Heart right ventricle (tissue), 2 donors: ENCODE results near the genes ZFP92, L1CAM, NAA10 and IRAK1.

DNA sequence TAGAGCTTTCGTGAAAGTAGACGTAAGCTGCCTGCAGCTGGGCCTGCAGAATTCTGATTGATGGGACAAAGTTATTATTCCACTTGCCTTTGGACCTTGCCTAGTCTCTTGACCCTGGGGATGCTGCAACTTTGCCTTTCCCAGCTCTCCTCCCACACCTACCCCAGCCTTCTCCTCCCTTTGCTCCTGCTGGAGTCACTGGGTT, 11.3 kb upstream of the GABRE start:
- PRO-cap, 2 experiments: no peak in any of the 2 experiments

GRCh38 chrX:152135338-152135596, 3.1 kb downstream of the MAGEA10 start:
- PRO-cap, 2 experiments: no peak in any of the 2 experiments

- PRO-cap, 2 experiments: no peak in any of the 2 experiments
Observed at GRCh38 chrX:152897359-152897727, 524 bp upstream of the ZNF185 start.

DNA sequence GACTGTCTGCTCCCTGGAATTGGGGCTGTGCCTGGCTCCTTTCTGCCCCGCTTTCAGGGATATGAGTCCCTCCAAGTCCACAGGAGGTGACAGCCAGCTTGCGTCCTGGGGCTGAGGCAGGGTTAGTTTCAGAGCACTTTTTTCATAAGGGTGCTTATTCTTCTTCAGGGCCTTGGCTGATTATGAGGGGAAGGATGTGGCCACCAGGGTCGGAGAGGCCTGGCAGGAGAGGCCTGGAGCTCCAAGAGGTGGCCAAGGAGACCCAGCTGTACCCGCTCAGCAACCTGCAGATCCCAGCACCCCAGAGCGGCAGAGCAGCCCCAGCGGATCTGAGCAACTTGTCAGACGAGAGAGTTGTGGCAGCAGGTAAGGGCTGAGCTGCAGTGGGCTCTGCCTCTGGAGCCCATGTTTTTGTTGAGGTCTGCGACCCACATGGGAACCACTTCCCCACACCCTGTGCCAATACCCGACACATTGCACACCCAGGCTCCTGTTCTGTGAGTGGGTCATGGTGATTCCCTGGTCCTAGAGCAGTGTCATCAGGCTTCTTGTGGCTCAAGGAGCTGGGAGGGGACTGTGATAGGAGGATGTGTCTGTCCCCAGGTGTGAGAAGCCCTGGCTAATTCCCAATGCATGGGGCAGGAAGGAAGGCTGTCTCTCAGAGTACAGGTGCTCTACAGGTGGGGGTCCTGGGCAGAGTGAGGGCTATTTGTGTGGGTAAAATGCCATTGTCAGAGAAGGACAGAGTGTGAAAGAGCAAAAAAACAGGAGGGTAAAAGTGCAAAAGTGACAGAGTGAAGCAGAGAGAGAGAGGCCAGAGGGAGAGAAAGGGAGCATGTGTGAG, 47.5 kb downstream of the ZNF185 start:
- PRO-cap, 2 experiments: no peak in any of the 2 experiments

GRCh38 chrX:152958657-152959309, 35.1 kb downstream of the PNMA5 start:
- PRO-cap, 2 experiments: peak in 2 of 2 experiments; most common plus-strand start chrX:152958995 (in 1); most common minus-strand start chrX:152958855 (in 2)

GRCh38 chrX:153411031-153411704, at the start of gene ZFP92:
Gene ZFP92, plus strand, starts transcription at chrX:153411472.
- PRO-cap, 2 experiments: peak in 2 of 2 experiments; most common plus-strand start chrX:153411520 (in 2); most common minus-strand start chrX:153411316 (in 1)

- PRO-cap, 2 experiments: no peak in any of the 2 experiments
Observed at GRCh38 chrX:153609680-153610304, 10.9 kb upstream of the CCNQ start.

GRCh38 chrX:153626854-153627320, 20.1 kb upstream of the DUSP9 start:
- PRO-cap, 2 experiments: no peak in any of the 2 experiments

DNA sequence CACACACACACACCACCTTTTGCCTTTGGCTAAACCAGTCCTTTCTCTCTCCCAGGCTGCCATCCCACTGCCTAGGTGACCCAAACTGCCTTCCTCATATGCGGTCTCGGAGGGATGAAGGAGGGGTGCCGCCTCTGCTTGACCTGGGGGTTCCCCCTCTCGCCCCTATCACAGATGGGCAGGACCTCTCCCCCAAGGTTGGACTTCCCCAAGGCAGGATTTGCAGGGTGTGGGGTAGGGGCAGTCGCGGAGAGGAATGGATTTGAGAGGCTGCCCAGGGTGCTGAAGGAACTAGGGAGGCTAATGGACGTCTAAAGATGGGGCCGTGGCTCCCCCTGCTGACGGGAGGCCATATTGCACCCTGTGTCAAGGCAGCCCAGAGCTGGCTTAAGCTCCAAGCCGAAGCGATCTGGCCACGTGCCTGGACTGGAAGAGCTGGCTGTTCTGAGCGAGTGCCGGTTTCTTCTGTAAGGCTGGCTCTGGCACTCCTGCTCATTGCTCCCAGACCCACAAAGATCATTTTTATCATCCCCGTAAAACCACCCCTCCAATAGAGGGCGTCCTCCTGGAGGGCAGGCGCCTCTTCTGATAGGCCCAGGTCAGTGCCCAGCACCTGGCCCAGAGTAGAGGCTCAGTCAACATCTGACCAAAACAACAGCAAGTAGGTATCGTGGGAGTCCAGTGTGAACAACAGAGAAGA, 5.7 kb downstream of the PNCK start:
- PRO-cap, 2 experiments: no peak in any of the 2 experiments

DNA sequence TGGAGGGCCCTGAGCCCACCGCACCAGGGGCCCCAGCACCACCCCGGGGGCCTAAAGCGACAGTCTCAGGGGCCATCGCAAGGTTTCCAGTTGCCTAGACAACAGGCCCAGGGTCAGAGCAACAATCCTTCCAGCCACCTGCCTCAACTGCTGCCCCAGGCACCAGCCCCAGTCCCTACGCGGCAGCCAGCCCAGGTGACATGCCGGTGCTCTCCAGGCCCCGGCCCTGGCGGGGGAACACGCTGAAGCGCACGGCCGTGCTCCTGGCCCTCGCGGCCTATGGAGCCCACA, 356 bp downstream of the ABCD1 start:
- PRO-cap, 2 experiments: no peak in any of the 2 experiments

DNA sequence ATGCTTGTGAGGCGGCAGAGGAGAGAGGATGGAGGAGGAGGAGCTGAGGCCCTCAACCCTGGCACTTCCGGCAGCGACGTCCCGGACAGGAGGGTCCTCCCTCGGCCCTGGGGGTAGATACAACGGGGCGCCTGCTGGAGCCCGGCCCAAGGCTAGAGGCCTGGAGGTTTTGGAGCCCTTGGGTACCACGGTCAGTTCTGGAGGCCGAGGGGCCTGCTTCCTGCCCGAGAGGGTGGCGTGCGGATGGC, 13.5 kb downstream of the SSR4 start:
- PRO-cap, 2 experiments: no peak in any of the 2 experiments

- PRO-cap, 2 experiments: peak in 1 of 2 experiments; most common plus-strand start chrX:153886309 (in 1); most common minus-strand start chrX:153886142 (in 1)
Observed at GRCh38 chrX:153886023-153886715, at the start of gene L1CAM. Gene L1CAM, minus strand, starts transcription at chrX:153886173.

DNA sequence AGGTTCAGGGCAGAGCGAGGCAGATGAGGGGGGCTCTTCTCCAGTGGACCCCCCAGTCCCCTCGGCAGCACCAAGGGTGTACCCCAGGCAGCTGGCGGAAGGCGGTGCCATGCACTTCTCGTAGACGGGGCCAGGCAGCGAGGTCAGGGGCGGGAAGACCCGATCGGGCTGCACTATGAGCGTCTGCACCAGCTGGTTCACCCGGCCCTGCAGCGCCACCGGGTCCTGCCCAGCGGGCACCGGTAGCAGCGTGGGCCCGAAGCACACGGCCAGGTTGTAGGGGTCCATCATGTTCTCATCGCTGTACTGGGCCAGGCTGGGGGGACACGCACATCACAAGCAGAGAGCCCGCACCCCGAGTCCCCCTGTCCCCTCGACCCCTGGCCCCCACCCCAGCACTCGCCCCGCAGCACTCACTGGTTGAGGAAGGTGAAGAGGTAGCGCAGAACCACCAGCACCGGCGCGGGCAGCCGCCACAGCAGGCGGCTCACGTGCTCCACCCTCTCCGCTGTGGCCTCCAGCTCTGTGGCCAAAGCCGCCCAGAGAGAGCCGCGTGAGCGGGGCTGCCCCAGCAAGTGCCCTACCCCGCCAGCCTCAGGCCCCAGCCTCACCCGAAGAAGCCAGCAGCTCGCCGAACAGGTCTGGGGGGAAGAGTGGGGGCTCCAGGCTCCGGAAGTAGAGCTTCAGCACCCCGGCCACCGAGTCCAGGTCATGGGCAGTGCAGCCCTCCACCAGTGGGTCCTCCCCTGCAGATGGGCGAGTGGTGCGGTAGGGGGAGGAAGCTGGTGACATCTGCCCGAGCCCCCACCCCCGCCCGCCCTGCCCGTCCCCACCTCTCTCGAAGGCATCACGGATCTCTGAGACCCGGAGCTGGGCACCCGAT, 5.9 kb downstream of the AVPR2 start:
- PRO-cap, 2 experiments: no peak in any of the 2 experiments

- PRO-cap, 2 experiments: peak in 2 of 2 experiments; most common plus-strand start chrX:153935248 (in 2); most common minus-strand start chrX:153935037 (in 2)
Observed at GRCh38 chrX:153934645-153935469, at the start of gene NAA10. Gene NAA10, minus strand, starts transcription at chrX:153935037.

GRCh38 chrX:153948457-153949367, 4.3 kb upstream of the RENBP start:
- PRO-cap, 2 experiments: no peak in any of the 2 experiments

GRCh38 chrX:153967225-153968008, 4.2 kb downstream of the HCFC1 start:
- PRO-cap, 2 experiments: no peak in any of the 2 experiments

DNA sequence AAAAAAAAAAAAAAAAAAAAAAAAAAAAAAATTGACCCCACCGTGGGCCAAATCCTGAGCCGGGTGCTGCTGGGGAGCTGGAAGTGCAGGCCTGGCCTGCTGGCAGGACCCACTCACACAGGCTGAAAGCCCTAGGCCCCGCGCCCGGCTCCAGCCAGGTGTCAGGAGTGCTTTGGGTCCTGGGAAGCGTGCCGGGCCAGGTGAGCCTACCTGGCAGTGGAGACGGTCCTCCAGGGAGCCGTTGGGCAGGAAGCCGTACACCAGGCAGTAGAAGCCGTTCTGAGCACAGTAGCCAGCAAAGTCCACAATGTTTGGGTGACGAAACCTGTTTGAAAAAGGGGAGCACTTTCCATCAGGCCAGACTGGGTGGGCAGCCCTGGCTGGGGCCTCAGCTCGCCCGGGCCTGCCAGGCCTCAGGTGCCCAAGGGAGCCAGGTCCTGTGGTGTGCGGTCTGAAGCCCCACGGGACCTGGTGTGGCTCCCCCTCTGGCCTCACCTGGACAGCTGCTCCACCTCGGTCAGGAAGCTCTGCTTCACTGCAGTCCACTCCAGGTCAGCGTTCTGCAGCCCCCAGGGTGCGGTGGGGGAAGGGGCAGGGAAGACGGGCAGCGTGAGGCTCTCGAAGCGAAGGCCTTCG, 1.8 kb downstream of the IRAK1 start:
- PRO-cap, 2 experiments: no peak in any of the 2 experiments

GRCh38 chrX:154019620-154020923, at the start of gene IRAK1:
Gene IRAK1, minus strand, starts transcription at chrX:154019902.
- PRO-cap, 2 experiments: peak in 2 of 2 experiments; most common plus-strand start chrX:154019972 (in 2); most common minus-strand start chrX:154019897 (in 2)

GRCh38 chrX:154020924-154021774, 1.4 kb upstream of the IRAK1 start:
- PRO-cap, 2 experiments: no peak in any of the 2 experiments

DNA sequence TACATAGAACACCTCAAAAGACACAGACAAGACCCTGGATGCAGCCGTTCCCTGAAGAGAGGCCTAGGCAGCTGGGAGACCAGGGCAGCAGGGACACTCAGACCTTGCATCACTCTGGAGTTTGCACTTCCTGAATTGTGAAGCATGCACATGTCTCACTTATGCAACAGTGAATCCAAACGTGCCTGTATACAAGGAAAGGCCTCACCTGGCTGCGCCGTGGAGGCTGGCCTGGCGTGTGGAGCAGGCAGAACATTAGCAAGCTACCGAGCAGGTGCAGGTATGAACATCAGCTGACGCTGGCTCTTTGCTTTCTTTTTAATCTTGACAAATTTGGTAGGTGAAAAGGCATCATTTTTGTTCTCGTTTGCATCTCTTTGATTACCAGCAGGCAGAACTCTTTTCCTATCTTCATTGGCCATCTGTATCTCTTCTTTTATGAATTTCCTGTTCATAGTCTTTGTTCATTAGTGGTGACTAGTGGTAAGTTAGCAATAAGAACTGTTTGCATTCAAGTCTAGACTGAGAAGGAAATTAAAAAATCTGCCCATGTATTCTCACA, 37.1 kb upstream of the IRAK1 start:
- PRO-cap, 2 experiments: no peak in any of the 2 experiments